ENCODE results near the gene SPZ1.

DNA sequence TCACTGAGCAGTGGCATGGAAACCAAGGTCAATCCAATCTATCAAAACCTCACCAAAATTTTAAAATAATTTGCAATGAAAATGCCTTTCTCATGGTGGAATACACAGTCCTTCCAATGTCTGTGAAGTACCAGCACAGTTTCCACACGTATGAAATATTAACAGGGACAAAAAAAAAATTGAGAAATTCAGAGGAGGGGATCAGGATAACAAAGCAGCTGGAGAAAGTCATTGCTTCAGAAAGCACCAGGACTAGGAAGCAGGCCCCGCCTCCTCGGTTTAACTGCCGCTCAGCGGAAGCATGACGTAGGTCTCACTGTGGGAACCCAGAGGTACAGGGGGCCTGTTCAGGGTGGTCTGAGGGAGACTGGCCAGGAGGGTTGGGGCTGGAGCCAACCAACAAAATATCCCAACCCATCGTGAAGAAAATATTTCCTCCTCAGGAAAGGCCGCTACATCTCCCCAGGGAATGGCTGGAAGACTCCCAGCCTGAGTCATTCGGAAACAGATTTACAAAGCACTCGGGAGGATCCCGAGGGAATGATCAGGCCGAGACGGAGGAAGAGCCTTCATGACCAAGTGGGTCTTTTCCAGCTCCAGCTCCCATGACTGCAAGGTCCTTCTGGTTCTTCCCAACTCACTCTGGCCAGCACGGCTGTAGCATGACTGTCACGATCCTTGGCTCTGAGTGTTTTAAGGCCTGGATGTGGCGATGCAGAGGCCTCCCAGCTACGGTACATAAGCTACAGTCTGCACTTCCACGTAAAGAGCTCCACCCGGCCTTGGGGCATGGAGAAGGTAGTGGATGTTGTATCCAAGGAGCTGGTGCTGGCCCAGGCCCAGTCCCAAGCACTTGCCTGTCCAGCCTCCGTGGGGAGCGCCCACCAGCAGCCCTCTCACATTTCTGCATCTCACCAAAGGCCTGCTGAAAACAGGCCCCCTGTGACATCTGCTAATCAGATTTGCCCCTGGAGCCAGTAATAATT, 100.8 kb downstream of the LHFPL2 start:
- RRBS = no CpG with 5 or more reads among the region's 21 CpGs

DNA sequence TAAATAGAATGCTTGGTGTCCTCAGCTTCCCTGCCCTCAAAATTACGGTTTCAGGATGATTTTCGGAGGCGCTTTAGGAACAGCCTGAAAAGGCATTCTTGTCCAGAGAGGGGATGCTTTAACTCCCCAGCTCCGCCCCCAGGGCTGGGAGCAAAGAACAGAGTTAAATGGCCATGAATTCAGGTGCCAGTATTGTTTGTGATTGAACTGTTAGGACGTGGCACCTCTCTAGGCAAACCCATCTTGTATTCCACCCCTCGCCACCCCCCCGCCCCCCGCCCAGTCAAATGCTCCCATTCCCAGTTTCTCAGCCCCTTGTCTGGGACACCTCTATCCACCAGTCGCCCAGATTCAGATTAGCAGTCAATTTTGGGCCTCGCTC, 874 bp upstream of the LHFPL2 start:
- RRBS = no CpG with 5 or more reads among the region's 10 CpGs

GRCh38 chr5:78698525-78698911, 49.9 kb upstream of the LHFPL2 start:
- RRBS = no CpG with 5 or more reads among the region's 1 CpG

DNA sequence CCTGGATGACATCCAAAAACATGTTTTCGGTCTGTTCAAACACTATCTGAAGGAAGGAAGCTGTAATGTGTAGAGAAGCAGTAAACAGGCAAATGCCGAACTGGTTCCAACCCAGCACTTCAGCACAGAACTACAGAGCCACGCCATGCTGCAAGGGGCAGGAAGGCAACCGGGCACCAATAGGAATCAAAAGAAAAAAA, 12.2 kb downstream of the ARSB start:
- RRBS = no CpG with 5 or more reads among the region's 4 CpGs

DNA sequence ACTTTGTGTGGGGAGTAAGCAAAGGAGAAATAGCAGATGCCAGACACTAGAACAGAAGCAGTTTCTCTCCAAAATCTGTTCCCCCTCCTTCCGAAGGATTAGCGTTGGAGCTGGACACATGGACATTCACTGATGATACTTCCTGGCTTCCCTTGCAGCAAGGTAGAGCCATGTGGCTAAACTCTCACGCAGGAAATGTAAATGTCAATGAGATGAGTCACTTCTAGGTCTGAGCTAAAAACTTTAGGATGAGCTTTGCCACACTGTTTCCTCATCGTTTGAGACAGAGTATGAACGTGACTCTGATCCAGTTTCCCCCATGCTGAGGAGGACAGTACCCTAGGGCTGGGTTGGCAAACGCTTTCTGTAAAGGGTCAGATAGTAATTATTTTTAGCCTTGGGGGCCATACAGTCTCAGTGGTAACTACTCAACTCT, 5.1 kb downstream of the BHMT2 start:
- RRBS = no CpG with 5 or more reads among the region's 6 CpGs

GRCh38 chr5:79277695-79278189, 41.8 kb downstream of the JMY start:
- RRBS = no CpG with 5 or more reads among the region's 5 CpGs

GRCh38 chr5:79578865-79579316, 33.4 kb upstream of the TENT2 start:
- RRBS = no CpG with 5 or more reads among the region's 4 CpGs

DNA sequence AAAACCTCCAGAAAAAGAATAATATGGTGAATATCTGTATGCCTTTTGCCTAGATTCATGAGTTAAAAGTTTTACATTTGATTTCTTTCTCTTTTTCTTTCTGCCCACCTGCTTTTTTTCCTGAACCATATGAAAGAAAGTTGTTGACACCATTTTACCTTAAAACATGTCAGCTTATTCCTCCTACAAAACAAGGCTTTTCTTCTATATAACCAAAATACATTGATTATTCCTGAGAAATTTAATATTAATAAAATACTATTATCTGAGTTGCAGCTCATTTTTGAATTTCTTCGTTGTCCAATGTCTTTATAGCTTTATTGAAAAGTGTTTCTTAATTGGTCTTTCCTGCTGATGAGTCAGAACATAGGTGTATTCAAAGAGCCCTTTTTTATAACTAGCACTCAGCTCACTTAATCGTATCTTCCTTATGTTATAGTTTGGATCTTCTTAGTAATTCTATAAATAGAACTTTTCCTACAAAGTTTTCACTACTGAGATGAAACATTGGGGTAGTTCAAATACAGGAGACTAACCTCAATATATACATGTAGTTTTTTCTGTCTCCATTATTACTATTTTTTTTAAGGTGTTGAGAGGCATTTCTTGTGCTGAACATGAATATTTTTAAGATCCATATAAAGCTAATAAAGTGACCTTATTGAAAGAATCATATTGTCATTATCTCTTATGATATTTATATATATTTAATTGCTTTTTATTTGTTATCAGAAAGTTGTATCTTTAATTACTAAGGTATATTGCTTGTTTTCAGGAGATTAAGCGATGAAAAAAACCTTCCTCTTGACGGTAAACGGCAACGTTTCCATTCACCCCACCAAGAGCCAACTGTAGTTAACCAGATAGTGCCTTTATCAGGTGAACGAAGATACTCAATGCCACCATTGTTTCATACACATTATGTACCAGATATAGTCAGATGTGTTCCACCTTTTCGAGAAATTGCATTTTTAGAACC, 10.5 kb downstream of the TENT2 start:
- RRBS = no CpG with 5 or more reads among the region's 8 CpGs

GRCh38 chr5:79639076-79640084, 27.1 kb downstream of the TENT2 start:
- RRBS = no CpG with 5 or more reads among the region's 5 CpGs

DNA sequence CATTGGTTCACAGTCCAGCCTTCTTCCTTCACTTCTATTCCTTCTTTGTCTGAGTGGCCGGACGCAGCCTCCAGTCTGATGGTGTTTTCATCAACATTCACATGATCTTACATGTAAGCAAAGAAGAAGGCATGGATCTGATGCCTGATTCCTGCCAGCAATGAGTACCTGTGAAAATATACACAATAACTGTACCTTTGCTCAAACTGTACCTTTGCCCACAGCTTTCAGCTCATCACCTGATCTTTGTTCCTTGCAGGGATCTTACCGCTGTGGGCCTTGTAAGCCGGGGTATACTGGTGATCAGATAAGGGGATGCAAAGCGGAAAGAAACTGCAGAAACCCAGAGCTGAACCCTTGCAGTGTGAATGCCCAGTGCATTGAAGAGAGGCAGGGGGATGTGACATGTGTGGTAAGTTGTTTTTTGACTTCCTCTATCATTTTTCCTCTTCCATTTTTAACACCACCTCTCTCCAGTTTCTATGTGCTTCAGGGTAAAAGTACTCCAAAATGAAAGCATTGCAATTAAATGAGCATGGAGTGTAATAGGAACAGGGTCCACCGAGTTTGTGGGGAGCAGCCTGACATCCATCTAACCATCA, 32.7 kb downstream of the THBS4 start:
- RRBS = no CpG with 5 or more reads among the region's 6 CpGs

- RRBS = no CpG with 5 or more reads among the region's 5 CpGs
Observed at GRCh38 chr5:80147183-80147511, 108.7 kb downstream of the SERINC5 start.

DNA sequence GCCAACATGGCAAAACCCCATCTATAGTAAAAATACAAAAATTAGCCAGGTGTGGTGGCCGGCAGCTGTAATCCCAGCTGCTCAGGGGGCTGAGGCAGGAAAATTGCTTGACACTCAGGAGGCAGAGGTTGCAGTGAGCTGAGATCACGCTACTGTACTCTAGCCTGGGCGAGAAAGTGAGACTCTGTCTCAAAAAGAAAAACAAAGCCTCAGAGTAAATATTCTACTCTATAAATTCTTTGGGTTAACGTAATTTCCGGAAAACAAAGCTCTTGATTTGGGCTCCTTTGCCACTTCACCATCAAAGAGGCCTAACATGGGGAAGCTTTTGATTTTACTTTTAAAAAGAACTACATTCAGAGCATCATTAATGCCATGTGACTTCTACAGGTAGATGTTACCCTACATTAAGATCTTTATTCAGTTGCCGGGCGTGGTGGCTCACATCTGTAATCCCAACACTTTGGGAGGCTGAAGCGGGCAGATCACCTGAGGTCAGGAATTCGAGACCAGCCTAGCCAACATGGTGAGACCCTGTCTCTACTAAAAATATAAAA, 103.0 kb downstream of the SERINC5 start:
- RRBS = no CpG with 5 or more reads among the region's 9 CpGs

GRCh38 chr5:80184177-80184913, 71.5 kb downstream of the SERINC5 start:
- RRBS = no CpG with 5 or more reads among the region's 2 CpGs

DNA sequence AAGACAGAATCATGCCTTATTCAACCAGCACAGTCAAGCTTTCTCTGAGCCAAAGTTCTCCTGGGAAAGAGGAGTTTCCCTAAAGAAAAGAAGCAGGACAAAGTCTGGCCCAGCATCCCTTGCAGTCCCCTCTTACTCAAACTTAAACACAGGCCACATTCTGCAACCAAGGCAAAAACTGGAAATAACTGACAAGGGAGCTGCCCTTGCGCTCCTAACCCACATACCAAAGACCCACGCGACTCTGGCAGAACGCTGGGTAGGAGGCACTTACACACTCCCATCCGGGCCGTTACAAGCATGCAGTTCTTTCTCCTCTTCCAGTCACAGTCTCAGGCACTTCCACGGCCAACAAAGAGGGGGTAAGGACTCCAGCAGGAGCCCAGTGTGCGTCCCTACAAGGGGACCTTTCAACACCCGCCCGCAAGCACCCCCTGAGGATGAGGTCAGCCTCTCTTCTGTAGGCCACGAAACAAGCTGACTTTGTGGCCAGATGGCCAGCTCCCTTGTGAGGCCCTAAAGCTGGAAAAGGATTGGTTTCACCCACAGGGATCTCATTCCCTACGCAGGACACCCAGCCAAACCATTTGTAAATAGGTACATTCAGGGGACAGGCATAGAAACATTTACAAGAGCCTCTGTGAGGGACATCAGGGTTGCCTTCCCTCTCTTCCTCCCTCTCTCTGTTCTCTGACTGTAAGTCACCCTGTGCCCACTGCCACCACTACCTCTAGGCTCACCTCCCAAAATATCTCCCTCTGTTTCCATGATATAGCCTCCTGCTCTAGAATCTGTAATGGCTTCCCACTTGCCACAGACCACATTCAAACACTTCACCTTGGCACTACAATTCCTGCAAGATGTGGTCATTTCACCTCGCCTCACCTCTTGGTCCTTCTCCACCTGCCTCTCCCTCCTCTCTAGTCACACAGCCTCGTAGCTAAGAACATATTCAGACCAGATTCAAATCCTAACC, 57.3 kb downstream of the SERINC5 start:
- RRBS = no CpG with 5 or more reads among the region's 14 CpGs

GRCh38 chr5:80216025-80216586, 39.7 kb downstream of the SERINC5 start:
- RRBS = no CpG with 5 or more reads among the region's 8 CpGs

DNA sequence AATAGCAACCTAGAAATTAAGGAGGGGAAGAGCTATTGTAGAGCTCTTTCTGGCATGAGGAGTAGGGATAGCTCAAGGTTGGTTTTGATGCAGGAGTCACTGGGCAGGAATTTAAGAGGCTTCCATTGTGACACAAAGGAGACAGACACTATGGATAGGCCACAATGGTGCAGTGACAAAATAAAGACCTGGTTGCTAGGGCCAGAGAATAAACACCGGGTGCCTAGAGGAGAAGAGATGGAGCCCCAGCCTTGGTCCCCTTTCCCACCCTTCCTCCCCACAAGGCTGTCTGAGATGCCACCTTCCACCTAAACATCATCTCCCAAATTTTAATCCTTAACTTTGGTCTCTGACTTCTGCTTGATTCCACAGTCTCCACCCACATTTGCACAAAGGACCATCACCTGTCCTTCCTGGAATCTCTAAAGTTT, at the start of gene SPZ1:
SPZ1 (plus strand) TSS at position 238 of the 431 bp plus-strand sequence.
- RRBS = no CpG with 5 or more reads among the region's 1 CpG

GRCh38 chr5:80656257-80656689, 1.5 kb upstream of the DHFR start:
- RRBS = no CpG with 5 or more reads among the region's 3 CpGs

DNA sequence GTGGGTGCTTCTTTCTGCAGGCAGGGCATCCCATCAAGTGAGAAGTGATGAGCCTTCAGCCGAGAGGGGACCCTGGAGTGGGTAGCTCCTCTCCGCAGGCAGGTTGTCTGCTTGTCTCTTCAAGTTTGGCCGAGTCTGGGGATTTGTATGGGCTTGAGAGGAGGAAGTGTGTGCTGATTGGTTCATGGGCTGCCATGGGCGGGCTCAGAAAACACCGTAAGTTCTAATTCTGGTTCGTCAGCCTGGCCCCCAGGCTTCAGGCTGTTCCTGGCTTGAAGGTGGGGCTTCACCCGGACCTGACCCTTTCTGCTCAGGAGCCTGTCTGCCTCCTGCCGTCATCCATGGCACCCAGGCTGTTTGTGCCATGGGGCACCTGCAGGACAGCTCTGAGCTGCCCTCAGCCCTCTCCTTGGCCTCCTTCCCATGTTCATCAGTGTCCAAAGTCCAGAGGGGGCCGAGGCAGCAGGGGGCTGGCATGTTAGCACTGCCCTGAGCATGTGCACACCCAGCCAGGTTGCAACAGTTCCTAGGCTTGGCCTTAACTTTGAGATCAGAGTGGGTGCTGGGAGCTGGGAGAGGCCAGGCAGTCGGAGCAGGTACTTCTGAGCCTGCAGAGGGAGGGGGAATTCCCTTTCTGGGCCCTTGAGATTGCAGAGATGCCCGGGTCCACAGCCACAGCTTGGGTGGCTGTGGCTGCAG, 13.4 kb upstream of the DHFR start:
- RRBS = no CpG with 5 or more reads among the region's 11 CpGs